Myometrial cell (primary cell): ENCODE measurements around a stretch of chr1.

GRCh38 chr1:108600579-108600834, 40.6 kb downstream of the EEIG2 start:
- RAMPAGE, long total RNA: no peak

- RAMPAGE, long total RNA: no peak
Measured at GRCh38 chr1:108645452-108646183, 15.3 kb downstream of the HENMT1 start.

DNA sequence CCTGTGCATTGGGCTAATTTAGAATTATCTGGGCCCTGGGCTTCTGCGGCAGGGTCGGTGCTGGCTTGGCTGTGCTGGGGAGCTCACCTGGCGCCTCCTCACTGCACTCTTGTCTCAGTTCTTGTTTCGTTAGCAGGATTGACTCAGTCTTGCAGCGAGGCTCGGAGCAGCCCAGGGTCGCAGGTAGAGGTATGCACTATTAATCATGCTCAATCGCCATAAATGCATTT, 1.3 kb downstream of the PRPF38B start:
- RAMPAGE, long total RNA: no peak

GRCh38 chr1:108943209-108944171, 19.8 kb downstream of the CLCC1 start:
- RAMPAGE, long total RNA: no peak

DNA sequence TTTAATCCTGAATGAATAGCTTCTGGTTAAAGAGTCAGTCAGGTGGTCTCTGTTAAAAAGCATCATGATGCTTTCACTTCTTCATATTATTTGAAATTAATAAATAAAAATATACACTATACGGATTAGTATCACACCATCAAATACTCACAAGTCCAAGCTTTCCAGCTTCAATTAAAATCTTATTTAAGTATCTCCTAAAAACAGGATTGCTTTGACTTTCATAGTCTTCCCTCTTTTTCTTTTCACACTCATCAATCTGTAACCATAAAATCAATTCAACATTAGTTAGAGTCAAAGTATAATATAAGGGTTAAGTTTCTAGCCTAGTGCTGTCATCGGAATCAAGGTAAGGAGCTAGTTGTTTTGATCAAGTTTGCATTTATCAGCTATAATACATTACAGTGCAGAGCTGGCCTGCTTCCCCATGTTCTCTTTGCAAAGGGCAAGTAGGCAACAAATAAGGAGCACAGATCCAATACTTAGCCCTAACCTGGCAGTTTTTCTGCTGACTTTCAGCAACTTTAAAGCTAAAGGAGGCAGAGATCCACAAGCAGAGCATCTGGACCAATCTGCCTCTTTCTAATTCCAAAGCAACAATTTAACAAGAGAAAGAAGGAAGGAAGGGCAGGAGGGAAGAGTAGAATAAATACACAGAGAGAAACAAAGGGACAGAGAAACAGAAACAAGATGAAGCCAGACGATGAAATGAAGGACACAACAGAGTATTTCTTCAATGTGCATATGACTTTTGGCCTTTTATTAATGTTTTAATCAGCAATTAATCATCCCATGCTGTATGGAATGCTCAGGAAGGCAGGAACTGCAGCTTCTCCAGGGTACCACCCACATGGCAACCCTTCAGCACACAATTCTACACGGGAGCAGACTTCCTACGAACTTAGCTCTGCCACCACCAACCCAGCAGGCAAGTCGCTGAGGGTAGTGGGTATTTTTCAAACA, 15.5 kb downstream of the CLCC1 start:
- RAMPAGE, long total RNA: no peak

- RAMPAGE, long total RNA: no peak
Measured at GRCh38 chr1:109186720-109187259, 26.9 kb upstream of the SARS1 start.

DNA sequence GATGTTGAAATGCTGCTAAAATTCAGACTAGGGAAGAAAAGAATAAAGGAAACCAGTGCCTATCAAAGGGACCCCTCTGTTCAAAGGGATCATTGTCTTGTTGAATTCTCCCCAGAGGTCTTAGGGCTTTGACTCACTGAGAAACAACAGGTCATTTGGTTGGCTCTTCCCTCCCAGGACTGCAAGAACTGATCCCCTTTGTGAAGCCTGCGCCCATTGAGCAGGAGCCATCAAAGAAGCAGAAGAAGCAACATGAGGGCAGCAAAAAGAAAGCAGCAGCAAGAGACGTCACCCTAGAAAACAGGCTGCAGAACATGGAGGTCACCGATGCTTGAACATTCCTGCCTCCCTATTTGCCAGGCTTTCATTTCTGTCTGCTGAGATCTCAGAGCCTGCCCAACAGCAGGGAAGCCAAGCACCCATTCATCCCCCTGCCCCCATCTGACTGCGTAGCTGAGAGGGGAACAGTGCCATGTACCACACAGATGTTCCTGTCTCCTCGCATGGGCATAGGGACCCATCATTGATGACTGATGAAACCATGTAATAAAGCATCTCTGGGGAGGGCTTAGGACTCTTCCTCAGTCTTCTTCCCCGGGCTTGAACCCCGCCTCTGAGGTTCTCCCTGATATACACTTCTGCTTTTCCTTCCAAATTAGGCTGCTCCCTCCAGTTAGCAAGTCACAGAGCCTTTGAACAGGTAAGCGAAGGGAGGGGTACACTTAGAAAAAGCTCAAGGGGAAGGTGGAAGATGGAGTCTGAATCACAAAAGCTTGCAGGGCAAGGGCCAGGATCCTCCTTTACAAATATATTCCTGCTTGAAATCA, 11.6 kb upstream of the CELSR2 start:
- RAMPAGE, long total RNA: no peak

DNA sequence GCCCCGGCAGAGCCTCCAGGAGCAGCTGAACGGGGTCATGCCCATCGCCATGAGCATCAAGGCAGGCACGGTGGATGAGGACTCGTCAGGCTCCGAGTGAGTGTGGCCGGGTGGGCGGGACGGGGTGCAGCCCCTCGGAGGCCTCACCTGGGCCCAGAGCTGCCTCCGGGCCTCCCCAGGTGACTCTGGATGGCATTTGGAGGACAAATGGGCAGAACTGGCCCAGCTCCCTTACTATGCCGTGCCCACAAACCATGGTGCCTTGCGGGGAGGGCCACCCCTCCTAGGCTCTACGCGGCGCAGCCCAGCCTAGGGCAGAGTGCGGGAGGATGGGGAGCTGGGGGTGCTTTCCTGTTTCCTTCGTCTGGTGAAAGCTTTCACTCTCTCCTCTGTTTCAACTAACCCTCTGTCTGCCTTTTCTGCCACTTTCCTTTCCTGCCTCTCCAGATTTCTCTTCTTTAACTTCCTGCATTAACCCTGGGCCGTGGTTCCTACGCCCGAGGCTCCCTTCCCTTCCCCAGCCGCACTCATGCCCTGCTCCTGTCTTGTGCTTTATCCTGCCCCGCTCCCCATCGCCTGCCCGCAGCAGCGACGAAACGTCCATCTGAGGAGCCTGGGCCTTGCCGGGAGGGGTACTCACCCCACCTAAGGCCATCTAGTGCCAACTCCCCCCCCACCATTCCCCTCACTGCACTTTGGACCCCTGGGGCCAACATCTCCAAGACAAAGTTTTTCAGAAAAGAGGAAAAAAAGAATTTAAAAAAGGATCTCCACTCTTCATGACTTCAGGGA, 9.2 kb downstream of the PSRC1 start:
- RAMPAGE, long total RNA: no peak

DNA sequence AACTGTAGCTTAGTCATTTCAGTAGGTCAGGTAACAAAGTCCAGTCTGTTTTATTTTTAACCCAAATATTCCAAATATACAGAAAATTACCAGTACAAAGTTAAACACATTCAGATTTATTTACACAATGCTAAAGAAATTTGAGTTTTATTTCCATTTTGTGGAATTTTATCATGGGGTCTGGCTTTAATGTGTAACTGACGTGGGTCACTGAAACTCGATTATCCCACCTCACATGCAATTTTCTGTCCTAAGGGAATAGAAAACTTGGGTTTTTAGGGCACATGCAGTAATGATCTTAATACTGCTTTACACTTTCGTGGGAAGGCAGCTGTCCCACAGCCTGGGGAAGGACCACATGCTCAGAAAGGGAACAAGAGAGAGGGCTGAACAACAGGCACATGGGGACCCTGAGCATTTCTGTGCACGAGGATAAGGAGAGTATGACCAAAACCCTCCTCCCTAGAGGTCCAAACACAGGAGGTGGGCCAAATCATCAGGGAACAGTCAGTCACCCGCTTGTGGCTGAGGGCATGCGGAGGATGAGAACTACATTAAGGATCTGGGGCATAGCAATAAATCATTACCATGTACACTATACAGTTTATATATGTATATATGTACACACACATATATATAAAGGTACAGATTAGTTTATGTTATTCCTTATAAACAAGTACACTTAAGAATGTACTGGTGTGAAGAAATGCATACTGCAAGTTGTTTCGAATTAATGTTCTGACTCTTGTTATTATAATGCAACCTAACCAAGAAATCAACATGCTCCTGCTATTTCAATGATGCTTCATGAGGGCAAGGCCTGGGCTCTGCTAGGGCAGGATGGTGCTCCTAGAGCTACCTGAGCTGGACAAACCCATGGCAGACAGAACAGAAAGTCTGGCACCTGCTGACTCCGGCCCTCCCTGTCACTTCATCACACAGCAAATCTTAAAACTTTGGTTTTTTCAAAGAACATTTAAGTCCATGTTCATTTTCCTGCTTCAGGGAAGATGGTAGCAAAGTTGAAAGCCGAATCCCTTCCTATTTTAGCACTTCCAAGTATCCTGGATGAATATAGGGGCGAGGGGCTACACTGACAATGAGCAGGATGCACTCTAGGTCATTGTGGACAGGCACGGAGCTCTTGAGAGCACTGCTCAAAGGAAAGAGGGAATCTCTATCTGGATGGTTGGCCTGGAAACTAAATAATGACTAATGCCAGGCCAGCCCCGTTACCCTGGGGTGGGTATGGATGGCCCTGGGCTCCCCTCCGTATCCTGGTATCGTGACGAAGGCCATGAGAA, 3.2 kb upstream of the MYBPHL start:
- RAMPAGE, long total RNA: no peak

DNA sequence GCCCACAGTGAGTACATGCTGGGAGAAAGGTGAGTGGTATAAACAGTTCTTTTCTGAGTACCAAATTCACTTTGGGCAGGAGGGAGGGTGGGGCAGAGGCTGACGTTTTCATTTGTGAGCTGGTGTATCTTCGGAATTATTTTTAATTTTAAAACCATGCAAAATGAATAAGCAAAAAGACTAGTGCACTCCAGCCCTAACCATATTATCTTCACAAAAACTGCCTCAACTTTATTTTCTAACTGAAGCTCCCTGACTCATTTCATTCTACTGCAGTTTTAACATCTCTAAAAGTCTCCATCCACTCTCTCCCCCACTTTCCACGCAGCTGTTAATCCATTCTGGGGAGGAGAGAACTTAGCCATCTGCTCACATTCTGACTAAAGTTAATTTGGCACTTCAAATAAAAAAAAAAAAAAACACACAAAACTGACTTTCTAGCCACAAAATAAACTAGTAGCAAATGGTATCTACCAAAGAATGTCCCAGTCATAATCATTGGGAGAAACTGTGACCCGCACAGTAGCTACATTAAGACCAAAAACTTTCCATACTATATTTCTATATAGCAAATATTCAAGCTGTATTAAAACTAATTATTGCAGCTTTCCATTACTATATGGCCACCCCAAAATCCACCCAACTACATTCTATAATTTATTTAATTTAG, 5.4 kb upstream of the MYBPHL start:
- RAMPAGE, long total RNA: no peak

GRCh38 chr1:109312894-109314245, 6.6 kb upstream of the MYBPHL start:
- RAMPAGE, long total RNA: no peak

GRCh38 chr1:109396005-109396658, 1.6 kb downstream of the SORT1 start:
- RAMPAGE, long total RNA: no peak

DNA sequence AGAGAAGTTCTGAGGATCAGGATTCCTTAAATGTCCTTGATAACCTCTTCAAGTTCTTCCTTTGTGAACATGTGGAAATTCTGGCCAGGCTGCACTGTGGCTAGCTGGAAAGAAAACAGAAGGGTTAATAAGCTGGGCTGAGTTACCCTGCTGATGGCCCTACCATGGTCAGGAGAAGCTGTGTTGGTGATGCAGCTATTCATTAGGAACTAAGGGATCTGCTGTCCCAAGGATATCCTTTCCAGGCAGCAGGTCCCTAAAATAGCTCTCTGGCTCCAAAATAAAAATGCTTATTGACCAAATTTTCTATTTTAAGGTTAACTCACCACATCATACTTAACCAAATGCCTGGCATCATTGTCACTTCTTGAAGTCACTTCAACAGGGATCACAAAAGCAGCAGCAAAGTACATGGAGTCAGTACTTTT, 4.3 kb upstream of the SORT1 start:
- RAMPAGE, long total RNA: no peak

- RAMPAGE, long total RNA: no peak
Measured at GRCh38 chr1:109415100-109415637, 11.1 kb downstream of the PSMA5 start.

DNA sequence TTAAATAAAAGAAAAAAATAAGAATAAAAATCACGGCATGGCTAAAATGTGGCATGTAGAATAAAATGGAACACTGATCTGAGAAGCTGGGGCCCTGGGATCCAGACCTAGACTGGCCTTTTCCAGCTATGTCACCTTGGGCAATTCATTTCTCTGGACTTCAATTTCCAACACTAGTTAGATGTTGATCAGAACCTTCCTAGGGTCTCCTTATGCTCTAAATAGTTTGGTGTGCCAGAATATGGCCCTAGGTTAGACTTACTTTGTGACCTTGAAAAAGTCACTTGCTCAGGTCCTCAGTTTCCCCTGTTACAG, 1.3 kb downstream of the SYPL2 start:
- RAMPAGE, long total RNA: no peak

DNA sequence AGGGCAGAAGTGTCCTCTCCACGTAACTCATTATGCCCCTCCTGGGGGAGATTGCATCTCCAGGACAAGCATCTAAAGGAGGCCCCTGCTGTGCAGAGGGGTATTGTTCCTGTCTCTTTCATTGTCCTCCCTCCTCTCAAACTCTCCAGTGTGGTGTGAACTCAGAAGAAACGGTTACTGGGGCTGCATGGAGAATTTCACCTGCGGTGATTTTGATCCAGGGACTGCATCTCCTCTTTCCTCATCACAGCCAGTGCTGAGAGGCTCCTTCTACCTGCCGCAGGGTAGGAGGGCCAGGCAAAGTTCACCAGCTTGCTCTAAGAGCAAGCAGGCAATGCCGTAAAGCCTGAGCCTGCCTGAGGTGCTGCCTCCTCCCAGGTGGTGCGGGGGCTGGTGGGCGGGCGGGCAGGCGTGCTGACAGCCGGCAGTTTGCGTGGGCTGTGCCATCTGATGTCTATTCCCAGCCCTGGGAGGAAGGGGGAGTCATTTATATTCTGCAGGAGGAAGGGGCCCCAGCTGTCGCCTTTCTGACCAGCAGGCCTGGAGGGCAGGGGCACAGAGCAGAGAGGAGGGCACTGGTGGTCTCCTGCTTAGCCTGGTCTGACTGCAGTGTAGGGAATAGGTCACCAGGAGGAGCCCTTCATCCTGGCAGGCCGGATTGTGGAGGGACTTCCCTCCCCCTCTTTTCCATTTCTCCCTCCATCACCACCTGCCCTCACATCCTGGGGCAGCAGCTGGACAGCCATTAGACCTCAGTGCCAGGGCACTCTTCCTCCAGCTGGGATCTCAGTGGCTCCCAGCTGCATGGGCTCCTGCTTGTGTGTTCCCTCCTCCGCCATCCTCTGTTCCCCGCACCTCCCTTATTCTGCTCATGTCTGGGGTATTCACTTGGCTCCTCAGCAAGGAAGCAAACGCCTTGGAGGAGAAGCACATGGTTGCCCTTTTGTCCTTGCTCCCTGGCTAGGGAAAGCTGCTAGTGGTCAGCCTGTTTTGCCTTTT, 4.3 kb downstream of the CYB561D1 start:
- RAMPAGE, long total RNA: no peak

- RAMPAGE, long total RNA: no peak
Measured at GRCh38 chr1:109547598-109548336, 648 bp upstream of the GNAI3 start.

DNA sequence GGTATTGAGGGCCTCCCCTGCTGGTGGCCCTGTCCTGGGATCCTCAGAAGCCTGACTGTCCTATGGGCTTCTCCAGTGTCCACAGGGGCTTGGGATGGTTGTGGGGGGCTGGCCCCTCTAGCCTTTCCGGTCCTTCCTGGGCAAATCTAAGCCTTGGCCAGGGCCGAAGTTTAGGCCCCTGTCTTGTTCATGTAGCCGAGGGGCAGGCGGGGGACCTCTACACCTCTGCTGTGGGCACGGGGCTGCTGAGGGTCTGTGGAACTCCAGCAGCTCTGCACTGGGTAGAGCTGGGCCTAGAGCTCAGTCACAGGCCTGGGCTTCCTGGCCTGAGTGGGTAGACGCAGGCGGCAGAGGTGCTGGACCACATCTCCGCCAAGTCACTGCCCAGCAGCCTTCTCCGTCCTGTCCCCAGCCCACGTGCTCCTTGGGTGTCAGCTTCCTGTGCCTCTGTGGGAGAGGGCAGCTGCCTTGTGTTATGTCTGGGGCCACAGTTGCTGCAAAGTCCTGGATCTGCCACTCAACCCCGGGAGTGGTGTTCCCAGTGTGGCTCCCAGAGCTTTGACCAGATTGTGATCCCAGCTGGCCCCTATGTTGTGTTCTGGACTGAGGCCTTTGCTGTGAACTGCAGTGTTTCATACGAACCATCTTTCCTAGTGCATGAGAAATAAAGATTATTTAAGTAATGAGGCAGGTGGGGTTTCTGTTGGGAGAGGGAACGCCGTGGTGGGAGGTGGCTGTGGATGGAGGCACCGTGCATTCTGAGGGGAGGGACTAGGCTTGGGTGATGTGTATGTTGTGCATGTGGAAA, 11.9 kb downstream of the AMPD2 start:
- RAMPAGE, long total RNA: no peak

- RAMPAGE, long total RNA: no peak
Measured at GRCh38 chr1:109733458-109733657, 7.5 kb downstream of the GSTM3 start.

- RAMPAGE, long total RNA: no peak
Measured at GRCh38 chr1:109877117-109877886, 33.3 kb upstream of the CSF1 start.